SJCRH30 (cell line): ENCODE results near the genes FRA10AC1 and CYP2C19.

- RAMPAGE, long total RNA, result no peak
Observed at GRCh38 chr10:91954988-91956079, 31.8 kb downstream of the BTAF1 start.

GRCh38 chr10:92032790-92033818, 109.5 kb downstream of the BTAF1 start:
- RAMPAGE, long total RNA, result no peak

- RAMPAGE, long total RNA, result no peak
Observed at GRCh38 chr10:92108874-92109320, 182.0 kb downstream of the CPEB3 start.

GRCh38 chr10:92692050-92693044, 2.6 kb downstream of the HHEX start:
- RAMPAGE, long total RNA, result no peak

DNA sequence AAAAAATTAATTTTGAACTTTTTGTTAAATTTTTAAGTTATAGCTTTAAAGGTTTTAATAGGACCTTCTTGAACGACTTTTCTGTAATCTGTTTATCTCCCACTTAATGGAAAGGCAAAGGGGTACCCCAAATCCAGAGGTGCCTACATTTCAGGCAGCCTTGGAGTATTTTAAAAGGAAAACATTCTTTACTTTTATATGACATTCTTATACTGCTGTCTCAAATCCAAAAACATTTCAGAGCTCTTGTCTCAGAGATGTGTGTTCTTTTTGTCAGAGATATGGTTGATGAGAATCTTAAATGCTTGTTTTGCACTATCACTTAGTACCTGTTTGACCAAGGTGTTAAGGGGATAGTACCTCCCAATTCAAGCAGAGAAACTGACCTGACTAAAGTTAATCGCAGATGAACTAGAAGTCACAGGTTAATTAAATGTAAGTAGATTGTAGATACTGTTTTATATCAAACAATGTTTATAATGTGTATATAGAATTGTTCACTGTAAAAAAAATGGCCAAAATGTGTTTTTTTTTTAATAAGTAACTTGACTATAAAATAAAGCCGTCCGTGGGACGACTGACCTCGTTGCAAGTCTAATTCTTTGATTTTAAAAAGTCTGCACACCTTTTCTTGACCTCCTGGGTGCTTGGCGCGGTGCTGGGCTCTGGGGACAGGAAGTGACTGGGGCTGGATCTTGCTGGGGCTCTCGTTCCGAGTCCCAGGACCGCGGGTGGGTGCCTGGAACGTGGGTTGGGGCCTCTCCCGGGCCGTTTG, 5.5 kb downstream of the HHEX start:
- RAMPAGE, long total RNA, result no peak

- RAMPAGE, long total RNA, result no peak
Observed at GRCh38 chr10:92699204-92700346, 9.8 kb downstream of the HHEX start.

DNA sequence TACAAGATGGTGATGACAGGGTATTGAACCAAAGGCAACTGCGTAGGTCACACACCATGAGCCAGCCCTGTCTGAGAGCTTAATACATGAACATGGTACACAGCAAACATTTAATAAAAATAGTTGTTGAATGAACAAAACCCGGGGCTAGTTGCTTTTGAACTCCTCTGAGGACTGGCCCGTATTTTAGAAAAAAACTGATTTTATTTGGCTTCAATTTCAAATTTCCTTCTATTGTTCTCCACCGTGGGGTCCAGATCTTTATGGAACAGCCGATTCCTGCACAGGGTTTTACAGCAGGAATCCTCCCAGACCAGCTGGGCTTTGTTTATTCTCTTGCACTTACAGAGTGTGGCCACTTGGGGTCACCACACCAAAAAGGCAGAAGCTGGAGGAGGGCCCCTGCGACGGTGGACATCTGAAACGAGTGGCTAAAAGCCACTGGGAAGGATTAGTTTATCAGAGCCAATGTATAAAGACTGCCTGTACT, 5.4 kb upstream of the EXOC6 start:
- RAMPAGE, long total RNA, result no peak

DNA sequence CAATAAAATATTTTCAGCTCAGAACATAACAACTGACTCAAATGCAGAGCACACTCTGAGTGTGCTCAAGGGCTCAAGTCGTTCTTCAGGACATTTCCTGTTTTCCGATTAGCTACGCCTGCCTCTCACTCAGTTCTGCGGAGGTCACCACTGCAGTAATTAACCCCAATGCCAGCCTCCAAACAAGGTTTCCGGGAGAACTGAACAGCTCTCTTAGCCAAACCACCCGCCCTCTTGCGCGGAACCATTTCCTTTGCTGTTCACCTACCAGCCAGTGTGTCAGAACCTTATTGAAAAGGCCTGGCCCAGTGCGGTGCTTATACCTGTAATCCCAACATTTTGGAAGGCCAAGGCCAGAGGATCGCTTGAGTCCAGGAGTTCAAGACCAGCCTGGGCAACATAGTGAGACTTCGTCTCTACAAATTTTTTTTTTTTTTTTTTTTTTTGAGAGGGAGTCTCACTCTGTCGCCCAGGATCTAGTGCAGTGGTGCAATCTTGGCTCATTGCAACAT, 19.1 kb downstream of the MYOF start:
- RAMPAGE, long total RNA, result no peak

- RAMPAGE, long total RNA, result no peak
Observed at GRCh38 chr10:93473920-93474773, 8.0 kb downstream of the MYOF start.

DNA sequence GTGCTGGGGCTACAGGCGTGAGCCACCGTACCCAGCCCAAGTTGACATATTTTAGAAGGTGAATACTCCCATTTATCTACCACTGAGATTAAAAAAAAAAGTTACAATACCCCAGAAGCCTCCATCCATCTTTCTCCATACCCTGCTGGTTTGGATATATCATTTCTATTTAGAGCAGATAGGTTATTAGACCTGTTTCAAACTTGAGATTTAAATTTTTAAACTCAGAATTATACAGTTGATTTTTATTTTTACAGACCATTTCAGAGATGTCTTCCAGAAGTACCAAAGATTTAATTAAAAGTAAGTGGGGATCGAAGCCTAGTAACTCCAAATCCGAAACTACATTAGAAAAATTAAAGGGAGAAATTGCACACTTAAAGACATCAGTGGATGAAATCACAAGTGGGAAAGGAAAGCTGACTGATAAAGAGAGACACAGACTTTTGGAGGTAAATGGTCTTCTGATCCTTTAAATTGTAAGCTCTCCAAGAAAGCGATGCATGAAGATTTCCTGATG, 3.4 kb downstream of the CEP55 start:
- RAMPAGE, long total RNA, result no peak

DNA sequence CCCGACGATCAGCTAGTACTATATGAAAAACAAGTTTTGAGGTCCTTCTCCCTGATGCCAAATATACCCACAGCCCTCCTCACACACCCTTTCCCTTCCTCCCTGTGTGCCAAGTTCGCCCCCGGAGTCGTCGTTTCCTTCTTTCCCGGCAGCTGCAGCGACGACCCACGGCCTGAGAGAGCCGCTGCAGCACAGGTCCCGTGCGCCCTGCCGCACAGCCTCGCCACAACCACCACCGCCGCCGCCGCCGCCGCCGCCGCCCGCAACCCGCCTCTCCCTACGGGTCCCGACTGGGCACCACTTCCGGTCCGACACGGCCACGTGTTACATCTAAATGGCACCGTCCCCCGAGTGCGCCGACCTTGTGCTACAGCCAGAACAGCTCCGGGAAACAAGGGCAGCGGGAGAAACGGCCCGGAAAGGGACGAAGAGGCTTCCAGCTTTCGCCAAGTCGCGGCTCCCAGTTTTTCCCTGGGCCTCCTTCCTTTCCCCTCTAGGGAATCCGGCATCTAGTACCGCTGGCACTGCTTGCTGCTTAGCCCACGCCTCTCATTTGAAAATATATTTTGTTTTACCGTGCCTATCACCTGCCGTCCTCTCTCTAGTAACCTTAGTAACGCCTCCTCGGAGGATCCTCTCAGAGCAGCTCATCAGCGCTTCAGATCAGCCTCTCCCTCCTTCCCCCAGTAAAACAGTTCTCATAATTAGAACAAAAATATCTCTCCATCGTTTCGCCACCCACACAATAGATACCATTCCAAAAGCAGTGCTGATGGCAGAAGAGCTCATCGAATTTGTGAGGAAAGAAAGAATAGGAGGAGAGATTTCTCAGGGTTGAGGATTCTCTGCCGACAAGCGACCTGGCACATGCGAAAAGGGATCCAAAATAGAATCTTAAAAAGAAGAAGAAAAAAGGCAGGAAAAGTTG, at the start of gene FRA10AC1:
Gene FRA10AC1 (minus strand): TSS at position 305 of the 928 bp plus-strand sequence.
- RAMPAGE, long total RNA, result start-site peak on the minus strand centred at position 255 of the sequence, 49 bp wide, 284 and 65 reads in 2 replicates

- RAMPAGE, long total RNA, result no peak
Observed at GRCh38 chr10:93751813-93752297, 5.9 kb upstream of the LGI1 start.

DNA sequence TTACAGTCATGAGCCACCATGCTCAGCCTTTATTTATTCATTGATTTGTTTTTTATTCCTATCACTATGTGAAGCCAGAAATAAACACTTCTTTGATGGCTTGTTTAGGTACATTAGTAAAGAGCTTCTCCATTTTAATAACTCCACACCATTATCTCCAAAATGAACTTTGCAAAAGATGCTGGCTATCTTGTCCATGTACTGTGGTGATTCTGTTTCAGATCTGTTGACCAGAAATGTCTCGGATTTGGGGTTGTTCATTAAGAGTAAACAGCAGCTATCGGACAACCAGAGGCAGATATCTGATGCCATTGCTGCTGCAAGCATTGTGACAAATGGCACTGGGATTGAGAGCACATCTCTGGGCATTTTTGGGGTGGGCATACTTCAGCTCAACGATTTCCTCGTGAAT, 100.5 kb downstream of the NOC3L start:
- RAMPAGE, long total RNA, result no peak

- RAMPAGE, long total RNA, result no peak
Observed at GRCh38 chr10:94403350-94404129, 1.2 kb downstream of the TBC1D12 start.

GRCh38 chr10:94686917-94687504, 3.5 kb downstream of the CYP2C18 start:
- RAMPAGE, long total RNA, result no peak

GRCh38 chr10:94762312-94762974, at the start of gene CYP2C19:
CYP2C19 (plus strand) TSS chr10:94762681.
- RAMPAGE, long total RNA, result no peak

- RAMPAGE, long total RNA, result no peak
Observed at GRCh38 chr10:94936687-94936871, 1.9 kb upstream of the CYP2C9 start.

GRCh38 chr10:95287231-95288064, 3.4 kb downstream of the PDLIM1 start:
- RAMPAGE, long total RNA, result no peak

DNA sequence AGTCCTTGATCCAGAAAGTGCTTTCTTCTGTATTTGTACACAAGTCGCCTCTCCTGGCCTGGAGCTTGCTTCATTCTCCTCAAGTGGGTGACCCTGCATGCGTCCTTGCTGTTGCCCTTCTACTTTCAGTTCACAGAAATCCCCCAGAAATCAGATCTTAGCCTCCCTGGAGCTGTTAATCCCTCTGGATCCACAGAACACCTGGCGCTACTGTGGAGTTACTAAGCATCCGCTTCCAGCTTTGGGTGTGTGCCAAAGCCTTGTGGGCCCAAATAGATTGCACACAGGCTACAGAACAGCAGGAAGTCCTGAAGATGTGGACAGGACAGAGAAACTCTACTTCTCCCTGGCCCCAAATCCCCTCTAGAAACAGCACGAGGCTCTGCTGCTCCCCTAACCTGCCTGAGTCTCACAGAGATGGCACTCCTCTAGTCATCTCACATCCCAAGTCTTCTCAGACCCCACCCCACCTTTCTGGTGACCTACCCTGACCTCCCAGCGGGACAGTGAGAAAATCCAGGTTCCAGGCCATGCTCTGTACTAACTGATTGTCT, 36.6 kb upstream of the PDLIM1 start:
- RAMPAGE, long total RNA, result no peak

GRCh38 chr10:95346751-95347265, 56.0 kb upstream of the PDLIM1 start:
- RAMPAGE, long total RNA, result no peak